Peritoneum (tissue), 1 donor: ENCODE measurements around a stretch of chr1.

- PRO-cap, result no peak
Measured at GRCh38 chr1:228315716-228316451, 90.8 kb downstream of the TRIM11 start.

DNA sequence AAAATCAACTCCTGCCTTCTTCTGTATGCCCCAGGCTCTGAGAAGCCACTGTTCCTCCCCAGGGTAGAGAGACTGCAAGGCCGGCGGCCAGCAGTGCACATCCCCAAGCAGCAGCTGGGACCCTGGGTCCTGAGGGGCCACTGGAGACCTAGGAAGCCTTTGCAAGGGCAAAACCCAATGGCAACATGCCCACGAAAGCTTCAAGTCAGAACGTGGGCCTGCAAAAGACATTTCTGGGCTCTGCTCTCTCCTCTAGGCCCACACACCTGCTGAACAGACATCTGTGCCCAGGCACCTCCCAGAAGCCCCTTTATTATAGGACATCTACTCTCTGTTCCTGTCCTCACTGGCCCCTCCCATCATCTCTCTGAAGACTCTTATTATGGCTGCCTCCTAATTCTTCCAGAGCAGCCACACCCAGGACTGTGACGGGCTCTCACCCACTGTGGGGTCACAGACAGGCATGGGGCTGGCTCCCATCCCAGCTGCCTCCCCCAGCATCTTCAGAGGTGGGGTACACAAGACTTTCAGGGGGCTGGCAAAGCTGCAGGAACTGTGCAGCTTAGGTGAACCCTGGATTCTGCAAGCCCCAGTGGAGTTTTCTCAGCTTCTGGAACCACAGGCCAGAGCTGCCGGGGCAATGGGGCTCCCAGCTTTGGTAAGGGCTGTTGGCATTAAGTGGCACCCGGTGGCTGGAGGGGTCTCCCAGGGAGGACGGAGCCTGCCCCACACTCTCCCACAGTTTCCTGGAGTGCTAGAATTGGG is 12.7 kb downstream of the TRIM11 start:
- PRO-cap, result no peak

GRCh38 chr1:228405247-228405569 is 1.4 kb downstream of the TRIM11 start:
- PRO-cap, result no peak

DNA sequence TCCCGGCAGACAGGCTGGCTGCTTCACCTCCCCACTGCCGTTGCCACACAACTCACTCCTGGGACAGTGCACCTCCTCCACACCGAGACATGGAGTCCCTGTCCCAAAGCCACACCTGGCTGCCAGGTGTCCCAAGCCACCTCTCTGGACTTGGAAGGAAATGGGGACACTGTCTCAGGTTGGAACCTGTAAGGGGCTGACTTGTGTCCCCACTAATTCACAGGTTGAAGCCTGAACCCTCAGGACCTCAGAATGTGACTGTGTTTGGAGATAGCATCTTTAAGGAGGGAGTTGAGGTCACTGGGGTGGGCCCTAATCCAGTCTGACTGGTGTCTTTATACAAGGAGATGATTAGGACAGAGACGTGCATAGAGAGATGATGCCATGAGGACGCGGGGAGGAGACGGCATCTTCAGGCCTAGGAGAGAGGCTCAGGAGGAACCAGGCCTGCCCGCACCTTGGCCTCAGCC is 3.7 kb upstream of the TRIM11 start:
- PRO-cap, result no peak

DNA sequence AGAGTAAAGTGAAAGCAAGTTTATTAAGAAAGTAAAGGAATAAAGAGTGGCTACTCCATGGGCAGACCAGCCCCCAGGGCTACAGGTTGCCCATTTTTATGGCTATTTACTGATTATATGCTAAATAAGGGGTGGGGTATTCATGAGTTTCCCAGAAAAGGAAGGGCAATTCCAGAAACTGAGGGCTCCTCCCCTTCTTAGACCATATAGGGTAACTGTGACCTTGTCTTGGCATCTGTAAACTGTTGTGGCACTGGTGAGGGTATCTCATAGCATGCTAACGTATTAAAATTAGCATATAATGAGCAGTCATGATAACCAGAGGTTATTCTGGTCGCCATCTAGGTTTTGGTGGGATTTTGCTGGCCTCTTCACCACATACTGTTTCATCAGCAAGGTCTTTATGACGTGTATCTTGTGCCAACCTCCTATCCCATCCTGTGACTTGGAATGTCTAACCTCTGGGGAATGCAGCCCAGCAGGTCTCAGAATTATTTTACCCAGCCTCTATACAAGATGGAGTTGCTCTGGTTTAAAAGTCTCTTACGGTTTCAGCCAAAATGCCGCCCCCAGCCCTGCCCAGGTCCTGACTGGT is 931 bp upstream of the TRIM17 start:
- PRO-cap, result no peak

DNA sequence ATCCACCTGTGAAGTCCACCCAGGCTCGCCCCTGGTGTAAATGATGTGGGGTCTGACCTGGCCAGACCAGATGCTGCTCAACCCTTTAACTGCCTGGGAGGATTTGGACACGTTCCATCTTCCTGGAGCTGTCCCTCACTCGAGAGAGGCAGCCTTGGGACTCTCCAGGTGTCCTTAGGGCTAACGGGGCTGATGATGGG is 3.7 kb upstream of the H3-4 start:
- PRO-cap, result no peak

GRCh38 chr1:228445649-228446694 is 11.7 kb downstream of the H2AC25 start:
- PRO-cap, result no peak

GRCh38 chr1:228722200-228722805 is 13.0 kb upstream of the RHOU start:
- PRO-cap, result no peak

DNA sequence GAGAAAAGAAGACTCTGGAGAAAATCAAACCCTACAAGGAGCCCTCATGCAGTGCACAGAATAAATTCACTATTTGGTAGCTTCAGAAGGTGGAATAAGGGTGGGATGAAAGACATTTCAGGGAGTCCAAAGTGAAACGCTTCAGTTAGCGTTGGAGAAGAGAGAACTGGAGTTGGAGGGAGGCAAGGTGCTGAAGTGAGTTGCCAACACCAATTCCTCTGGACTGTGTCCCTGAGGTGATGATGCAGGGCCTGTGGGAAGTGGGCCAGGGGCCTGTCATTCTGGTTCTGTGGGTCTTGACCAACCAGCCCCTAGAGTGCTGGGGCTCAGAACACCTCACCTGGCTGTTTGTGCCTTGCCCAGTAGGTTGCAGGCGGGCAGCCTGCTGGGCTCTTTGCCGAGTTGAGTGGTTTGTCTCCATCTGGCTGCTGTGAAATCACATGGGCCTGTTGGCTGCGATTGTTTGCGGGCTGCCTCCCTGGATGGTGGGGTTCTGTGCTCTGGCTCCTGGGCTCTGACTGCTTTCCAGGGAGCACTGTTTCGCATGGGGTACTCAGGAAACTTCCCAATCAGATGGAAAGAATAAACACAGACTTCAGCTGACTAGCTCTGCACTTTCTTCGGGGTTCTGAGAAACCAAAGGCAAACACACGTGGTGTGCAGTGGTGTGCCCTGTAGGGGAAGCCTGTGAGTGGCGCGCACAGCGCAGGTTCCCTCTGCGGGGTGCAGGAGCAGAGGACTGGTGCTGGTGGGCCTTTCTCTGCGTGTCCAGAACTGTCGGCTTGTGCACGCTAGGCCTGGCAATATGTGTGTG is 95.0 kb downstream of the RHOU start:
- PRO-cap, result no peak

DNA sequence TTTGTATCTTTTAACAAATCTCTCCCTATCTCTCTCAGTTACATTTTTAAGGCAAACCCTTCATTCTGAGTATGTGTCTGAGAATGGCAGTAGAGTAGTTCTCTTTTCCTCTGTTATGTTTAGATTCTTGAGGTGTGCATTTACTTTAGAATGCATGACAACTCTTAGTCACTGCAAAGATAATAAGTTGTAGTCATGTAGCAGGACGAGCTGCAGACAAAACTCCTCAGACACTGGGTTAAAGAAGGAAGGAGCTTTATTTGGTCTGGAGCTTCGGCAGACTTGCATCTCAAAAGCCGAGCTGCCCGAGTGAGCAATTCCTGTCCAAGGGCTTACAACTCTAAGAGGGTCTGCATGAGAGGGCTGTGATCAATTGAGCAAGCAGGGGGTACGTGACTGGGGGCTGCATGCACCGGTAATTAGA is 114.8 kb downstream of the RHOU start:
- PRO-cap, result no peak

DNA sequence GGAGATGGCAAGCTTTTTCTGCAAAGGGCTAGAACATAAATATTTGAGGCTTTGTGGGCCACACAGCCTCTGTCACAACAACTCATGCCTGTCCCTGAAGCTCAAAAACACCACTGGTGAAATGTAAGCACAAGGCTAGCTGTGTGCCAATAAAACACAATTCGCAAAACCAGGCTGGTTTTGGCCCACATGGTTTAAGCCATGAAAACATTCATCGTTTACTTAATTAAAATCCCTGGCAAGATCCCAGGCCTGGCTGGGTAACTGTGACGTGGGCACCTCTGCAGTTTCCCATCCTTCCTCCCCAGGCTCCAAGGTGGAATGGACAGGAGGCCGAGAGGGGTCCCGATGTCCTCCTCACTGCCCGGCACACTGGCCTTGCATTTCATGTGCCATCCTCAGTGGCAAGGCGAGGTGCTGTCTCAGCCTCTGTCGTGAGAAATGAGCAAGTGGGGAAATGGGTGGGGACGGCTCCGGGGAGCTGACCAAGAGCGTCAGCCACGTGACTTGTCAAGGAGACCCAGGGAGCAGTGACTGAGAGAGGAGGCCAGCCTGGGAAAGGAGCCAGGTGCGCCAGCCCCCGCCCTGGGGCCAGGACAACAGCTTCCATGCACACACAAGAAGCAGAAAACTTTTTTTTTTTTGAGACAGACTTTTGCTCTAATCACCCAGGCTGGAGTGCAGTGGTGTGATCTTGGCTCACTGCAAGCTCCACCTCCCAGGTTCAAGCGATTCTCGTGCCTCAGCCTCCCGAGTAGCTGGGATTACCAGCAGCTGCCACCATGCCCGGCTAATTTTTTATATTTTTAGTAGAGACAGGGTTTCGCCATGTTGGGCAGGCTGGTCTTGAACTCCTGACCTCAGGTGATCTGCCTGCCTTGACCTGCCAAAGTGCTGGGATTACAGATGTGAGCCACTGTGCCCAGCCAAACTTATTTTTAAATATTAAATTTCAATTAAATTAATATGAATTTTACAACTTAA is 153.0 kb upstream of the RAB4A start:
- PRO-cap, result no peak

DNA sequence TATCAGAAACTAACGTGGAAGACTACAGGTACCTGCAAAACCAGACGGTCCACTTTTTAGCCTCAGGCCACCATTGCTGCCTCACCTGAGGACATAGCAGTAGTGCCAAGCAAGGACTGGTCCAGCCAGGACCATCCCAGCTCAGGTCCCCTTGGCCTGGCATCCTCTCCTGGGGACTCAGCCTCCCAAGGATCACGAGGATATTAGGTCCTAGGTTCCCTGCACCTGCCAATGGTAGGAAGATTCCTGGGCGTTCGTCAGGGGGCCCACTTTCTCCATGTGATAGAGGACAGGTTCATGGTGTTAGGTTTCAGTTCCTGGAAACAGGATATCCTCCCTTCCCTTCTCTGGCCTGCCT is 71.6 kb upstream of the RAB4A start:
- PRO-cap, result no peak

DNA sequence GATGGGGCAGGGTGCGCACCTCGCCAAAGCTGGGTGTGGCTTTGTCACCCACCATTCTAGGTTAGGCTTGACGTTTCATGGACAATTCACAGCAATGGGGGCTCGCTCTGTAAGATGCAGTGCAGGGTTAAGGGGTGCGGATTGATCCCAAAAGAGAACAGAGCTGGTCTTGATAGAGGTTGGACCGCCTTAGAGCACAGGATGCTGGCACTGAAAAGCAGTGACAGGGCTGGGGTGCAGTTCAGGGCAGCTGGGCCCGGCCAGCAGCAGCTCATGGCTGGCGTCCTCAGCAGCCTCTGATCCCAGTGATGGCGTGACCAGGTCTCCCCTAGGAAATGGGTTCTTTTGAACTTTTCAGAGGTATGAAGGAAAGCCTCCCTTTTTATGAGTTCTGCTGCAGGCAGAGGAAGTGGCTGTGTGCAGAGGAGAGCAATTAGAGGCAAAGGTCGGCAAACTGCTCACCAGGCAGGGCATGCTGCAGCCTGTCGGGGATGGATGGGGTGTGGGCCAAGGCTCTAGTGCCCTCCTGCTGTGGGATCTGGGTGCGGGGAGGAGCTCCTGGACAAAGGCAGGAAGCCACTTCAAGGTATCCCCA is 45.7 kb upstream of the RAB4A start:
- PRO-cap, result no peak

DNA sequence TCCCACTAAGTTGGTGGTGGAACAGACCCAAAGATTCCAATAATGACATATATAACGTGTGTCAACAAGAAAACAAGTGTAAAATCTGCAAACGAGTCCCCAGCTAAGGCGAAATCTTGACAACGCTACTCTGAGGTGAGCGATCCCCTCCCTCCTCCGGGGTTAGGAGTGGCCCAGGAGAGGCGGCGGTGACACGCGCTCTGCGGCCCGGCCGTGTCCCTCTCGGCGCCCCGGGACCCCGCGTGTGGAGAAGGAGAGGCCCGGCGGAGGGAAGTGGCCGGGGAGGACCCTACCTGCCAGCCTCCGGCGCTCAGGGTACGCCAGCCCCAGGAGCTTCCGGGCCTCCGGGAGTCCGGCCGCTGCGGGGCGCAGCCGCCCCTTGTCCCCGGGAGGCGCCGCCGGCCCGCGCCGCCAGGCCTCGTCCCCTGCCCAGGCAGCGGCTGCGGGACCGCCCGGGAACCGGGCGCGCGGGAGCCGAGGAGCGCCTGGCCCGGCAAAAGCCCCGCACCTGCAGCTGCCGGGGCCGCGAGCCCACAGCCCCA is 593 bp downstream of the ABCB10 start:
- PRO-cap, result no peak

GRCh38 chr1:230077422-230078273 is 10.6 kb downstream of the GALNT2 start:
- PRO-cap, result no peak

DNA sequence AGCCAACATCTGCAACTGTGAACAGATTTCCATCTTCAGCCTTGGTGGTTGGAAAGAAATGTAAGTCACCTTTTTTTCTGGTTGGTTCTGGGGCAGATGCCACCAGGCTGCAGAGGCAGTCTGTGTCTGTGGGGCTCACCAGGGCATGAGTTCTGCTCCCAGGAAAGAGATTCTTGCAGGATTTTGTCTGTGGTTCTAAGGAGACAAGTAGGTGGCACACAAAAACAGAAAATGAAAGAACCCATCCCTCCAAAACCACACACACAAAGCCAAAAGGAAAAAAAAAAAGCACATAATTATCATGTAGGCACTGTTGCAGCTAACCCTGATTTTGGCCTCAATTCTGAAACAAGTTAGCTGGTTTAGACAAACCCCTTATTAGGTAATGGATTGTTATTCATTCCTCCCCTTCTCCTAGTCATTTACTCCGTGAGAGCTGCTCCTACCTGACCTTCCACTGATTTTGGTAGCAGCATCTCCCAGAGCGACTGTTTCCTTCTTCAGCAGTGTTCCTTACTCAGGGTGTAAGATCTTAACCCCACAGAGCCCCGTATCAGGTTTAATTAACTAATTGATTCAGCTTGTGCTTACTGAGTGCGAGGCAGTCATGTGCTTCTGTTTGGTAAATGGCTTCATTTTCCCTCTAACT is 36.5 kb downstream of the GALNT2 start:
- PRO-cap, result no peak

DNA sequence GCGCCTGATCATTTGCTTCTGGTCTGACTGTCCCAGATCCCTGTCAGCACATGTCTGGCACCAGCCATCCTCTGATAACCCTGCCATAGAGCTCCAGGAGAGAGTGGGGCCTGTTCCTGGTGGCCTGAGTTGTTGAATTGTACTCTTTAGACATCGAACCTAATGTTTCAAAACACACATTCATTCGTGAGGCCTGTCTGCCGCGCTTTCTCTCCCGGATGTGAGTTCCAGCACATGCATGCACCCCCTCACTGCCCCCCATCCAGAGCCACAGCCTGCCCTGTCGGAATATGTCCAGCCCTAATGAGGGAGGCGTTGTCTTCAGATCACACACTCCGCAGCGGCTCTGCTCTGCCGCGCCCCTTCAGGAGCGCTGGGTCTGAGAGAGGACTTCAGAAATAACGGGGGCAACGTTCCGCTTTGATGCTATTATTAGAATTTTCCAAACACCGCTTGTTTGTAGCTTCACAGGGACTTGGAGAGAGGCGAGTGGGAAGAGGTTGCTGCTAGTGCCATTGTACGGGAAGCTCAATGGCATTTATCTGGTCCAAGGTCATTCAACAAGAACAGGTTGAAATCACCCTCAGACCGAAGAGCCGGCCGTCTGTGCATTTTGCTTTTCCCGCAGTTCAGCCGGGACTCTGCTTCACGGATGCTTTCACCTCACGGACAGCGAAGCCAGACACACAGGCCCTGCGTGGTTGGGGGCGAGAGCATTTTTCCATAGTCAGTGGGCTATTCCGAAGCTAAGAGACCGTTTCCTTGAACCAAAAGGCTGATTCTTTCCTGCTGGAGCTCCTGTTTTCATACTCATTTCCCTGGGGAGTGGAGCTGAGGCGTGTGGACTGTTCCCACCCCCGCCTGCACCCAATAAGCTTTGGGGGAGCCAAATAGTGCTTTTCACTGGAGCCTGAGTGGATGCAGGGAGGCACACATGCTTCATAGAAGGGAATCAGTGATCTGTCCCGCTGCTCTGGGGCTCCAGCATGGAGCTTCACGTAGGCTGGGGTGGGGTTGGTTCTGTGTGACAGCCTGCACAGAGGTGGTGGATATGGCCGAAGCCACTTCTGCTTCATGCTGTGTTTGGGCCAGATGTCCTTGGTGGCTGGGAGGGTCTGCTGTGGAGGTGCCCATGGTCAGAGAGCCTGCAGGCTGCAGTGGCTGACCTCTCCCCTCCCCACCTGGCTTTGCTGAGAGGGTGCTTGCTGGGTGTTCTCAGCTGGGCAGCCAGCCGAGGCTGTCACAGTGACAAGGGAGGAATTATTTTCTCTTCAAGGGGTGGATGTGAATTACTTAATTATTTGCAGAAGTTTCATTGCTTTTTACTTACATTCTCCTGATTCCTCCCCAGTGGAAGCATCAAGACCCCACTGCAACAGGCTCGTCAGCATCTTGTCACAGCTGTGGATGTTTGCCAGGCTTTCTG is 69.8 kb downstream of the GALNT2 start:
- PRO-cap, result no peak

- PRO-cap, result no peak
Measured at GRCh38 chr1:230139750-230140105, 72.7 kb downstream of the GALNT2 start.

- PRO-cap, result no peak
Measured at GRCh38 chr1:230424209-230424960, 1.7 kb downstream of the PGBD5 start.

DNA sequence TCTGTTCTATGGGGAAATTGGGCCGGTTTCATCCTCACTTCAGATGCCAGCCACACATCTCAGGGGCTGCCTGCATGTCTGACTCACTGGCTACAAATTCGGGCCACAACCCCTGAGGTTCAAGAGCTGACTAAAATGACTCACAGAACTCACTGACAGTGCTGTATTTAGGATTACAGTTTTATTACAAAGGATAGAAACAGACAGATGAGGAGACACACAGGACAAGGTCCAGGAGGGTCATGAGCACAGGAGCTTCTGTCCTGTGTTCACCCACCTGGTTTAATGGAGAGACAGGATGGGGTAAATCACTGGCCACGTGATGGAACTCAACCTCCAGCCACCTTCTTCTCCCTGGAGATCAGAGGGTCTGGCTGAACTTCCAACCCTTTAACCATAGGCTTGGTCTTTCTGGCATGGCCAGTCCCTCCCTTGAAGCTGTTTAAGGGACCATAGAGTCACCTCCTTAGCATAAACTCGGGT is 83.7 kb upstream of the PGBD5 start:
- PRO-cap, result no peak